AG09319 (cell line): ENCODE results near the gene PARD3.

- RRBS = 1% methylated on average over 40 of the region's 54 CpGs
Observed at GRCh38 chr10:32957148-32957818, 747 bp downstream of the ITGB1 start.

- RRBS = 1% methylated on average over 8 of the region's 20 CpGs
Observed at GRCh38 chr10:32957819-32957984, 328 bp downstream of the ITGB1 start.

- RRBS = no CpG with 5 or more reads among the region's 12 CpGs
Observed at GRCh38 chr10:33125812-33126576, 168.0 kb upstream of the ITGB1 start.

DNA sequence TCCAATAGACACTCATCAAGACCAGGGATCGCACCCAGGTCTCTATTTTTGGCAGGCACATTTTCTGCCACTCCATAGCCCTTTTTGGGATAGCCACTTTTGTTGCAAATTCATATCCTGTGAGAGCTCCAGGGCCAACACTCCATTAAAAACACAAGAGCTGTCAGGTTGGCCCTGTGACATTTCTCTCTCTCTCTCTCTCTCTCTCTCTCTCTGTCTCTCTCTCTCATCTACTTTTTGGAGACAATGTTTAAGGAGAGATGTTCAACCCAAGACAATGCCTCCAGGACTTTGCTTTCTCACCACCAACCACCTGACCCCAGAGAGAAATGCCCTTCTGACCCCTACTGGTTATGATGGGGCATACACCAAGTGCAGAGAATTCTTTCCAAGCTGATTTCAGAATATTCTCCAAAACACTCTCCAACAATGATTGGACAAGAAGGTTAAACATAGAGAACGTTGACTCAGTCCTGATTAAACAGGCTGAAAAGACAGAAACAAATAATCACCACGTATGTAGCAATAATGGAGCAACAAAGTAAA is 178.7 kb downstream of the NRP1 start:
- RRBS = no CpG with 5 or more reads among the region's 3 CpGs

DNA sequence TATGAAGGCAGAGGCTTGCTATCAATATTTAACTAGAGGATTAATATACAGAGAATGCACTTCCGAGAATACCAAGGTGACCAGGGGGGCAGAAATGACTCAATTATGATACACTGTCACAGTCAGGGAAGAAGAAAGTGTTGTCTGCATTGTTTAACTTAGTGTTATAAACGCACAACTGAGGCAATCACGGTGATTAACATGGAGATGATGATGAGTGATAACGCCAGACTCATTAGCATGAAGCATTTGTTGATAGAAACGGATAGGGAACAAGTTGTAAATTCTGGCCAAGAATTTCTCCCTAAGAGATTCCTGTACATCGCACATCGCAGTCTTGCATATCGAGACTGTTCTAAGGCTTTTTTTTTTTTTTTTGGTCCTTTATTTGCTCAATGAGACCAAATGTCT is 178.2 kb downstream of the NRP1 start:
- RRBS = no CpG with 5 or more reads among the region's 8 CpGs

DNA sequence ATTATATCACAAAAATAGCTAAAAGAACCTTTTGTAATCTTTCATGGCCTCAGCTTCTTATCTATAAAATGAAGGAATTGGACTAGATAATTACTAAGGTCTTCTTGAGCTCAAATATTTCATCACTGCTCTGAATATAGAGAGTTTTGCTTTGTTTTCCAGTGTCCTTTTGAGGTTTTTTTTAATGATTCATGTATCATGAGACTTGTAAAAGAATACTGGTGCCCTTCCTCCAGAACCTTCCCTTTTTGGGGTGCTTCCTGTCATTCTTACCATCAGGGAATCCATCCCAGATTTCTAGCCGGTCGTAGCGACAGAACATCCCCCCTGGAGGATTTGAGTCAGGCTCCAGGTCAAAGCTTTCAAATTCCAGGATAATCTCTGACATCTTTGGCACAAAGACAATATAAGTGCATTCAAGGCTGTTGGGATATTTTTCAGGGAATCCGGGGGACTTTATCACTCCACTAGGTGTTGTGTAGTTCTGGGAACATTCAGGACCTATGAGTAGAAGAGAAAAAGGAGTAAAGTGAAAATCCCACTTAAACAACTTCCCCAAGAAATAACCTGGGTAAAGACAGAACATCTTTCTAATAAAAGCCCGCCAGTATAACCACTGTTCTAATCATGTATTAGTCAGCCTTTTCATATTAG is 71.0 kb downstream of the NRP1 start:
- RRBS = no CpG with 5 or more reads among the region's 5 CpGs

GRCh38 chr10:33315945-33316273 is 18.6 kb downstream of the NRP1 start:
- RRBS = no CpG with 5 or more reads among the region's 4 CpGs

DNA sequence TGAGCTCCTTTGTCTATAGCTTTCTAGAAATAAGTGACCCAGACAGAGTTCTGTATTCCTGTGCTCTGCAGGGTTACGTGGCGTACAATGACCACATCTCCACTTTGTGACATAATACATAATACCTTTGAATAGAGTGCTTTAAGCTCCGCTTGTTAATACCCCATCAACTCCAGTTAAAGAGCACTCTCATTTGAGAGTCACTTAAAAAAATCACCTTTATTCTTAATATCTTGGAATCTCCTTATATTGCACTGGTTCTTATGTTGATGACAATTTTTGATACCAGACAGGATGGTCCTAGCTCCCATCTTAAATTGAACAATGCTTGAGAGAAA is 619.0 kb downstream of the PARD3 start:
- RRBS = no CpG with 5 or more reads among the region's 3 CpGs

DNA sequence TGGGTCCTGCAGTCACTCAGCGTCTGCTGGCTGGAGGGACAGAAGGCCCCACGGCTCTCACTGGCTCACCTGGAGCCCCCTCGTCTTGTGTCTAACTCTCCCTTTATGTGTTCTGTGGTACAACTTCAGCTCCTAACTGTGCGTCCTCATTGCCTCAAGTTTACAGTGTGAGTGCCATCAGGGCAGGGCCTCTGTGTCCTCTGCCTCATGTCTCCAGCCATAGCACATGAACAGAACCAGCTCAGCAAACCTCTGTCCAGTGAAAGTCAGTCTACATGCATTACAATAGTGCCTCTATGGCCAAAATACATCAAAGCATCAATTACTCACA is 172.0 kb downstream of the PARD3 start:
- RRBS = no CpG with 5 or more reads among the region's 4 CpGs

- RRBS = no CpG with 5 or more reads among the region's 14 CpGs
Observed at GRCh38 chr10:34675356-34676353, 139.4 kb downstream of the PARD3 start.

- RRBS = no CpG with 5 or more reads among the region's 2 CpGs
Observed at GRCh38 chr10:34789777-34790191, 25.3 kb downstream of the PARD3 start.

DNA sequence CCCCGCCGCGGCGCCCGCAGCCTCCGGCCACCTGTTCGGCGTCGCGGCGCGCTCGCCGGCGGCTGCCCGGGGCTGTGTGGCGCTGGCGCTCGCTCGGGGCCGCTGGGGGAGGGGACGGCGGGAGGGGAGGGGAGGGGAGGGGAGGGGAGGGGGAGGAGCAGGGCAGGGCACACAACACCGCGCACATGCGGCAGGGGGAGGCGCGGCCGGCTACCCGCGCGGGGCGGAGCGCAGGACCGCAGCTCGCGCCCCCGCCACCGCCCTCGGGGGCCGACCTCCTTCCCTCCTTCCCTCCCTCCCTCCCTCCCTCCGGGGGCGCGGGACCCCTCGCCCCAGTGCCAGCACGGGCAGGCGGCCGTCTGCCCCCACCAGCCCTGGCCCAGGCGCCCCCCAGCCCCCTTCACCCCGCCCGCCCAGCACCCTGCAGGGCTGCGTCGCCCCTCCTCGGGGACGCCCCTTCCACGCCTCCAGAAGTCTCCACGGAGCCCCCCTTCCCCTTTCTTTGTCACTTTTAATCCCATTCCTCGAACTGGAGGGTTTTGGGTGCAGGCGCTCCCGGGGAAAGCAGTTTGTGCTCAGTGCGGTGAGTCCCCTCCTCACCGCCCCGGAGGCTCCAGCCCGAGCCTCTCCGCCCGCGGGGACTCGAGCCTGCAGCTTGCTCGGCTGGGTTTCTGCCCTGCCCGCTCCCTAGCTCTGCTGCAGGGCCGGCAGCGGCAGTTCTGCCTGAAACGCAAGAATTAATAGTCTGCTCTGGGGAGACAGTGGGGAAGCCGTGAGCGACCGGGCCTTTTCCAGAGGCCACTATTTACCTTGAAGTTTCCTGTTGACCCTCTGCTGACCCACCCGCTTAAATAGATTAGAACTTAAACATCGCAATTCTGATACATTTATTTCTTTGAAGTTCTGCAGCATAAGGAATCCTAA is at the start of gene PARD3:
Gene PARD3 (minus strand): TSS at position 78 of the 924 bp plus-strand sequence.
- RRBS = 2% methylated on average over 16 of the region's 78 CpGs

- RRBS = no CpG with 5 or more reads among the region's 8 CpGs
Observed at GRCh38 chr10:35011611-35012298, 78.4 kb downstream of the CUL2 start.

DNA sequence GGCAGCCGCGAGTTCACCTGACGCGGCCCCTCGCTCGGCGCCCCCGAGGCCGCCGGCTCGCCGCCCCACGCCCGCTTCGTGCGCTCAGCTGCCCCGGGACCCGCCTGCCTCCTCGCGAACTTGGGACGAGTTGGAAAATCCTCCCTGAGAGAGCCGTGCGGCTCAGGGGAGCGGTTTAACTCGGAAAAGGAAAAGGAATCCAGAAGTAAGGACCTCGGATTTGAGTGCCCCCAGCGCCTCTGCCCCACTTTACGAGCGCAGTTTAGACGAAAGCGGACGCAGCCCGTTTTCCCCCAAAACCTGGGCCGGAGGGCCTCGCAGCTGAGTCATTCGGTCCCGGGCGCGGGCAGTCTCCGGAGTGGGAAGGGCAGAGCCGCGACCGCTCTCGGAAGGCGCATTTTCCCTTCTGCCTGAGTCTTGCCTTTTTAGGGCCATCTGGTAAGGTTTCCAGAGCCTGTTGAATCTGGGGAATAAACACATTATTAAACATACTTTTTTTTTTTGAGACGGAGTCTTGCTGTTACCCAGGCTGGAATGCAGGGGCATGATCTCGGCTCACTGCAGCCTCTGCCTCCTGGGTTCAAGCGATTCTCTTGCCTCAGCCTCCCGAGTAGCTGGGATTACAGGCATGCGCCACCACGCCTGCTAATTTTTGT is 845 bp downstream of the CREM start:
- RRBS = under 1% methylated on average over 17 of the region's 51 CpGs

GRCh38 chr10:35194695-35195478 is 68.2 kb downstream of the CREM start:
- RRBS = no CpG with 5 or more reads among the region's 1 CpG

DNA sequence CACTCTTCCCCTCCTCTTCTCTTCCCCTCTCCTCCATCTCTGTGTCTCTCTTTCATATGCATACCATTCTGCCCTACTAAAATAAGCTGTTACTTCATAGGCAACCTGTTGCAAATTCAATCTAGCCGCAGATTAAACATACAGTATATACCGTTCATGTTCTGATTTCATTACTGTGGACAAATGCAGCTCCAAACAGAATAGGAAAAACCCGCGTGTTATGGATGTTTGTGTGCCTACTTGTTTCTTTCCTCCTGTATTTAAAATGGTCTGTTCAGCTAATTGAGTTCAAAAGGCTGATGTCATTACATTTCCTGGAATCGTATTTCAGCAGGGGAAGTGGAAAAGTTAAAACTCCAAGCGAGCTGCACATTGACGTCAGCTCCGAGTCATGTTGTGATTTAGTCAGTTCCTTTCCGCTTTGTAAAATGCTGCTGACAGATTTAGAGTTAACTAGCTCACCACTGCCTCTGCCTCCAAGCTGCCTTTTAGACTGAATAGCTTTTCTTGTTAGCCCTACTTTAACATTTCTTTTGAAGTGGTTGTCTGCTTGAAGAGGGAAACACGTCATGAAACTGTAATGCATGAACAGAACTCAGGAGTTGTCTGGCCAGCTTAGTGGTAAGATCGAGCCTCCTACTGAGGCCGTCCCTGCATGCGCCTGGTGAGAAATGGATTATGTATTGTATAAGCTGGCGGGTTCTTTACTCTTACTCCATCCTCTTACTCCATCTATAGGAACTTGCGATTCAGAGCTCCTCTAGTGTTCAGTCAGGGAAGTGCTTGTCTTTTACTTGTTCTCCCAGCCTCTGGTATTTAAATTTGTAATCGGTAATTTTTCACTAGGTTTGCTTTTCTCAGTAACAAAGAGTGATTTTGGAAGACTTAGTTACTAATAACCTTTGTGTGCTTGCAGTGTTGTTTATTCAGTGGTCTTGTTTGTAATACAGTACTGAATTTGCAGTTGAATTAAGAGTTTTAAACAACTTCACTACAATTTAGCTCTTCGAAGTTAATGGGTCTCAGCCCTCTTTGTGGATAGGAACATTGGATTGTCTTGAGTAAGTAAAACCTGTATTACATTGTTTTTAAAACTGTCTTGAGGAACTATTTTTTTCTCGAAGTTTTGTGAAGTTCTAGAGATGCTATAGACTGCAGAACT is 69.2 kb downstream of the CREM start:
- RRBS = no CpG with 5 or more reads among the region's 18 CpGs

- RRBS = no CpG with 5 or more reads among the region's 10 CpGs
Observed at GRCh38 chr10:35378463-35379158, 42.3 kb downstream of the CCNY start.

DNA sequence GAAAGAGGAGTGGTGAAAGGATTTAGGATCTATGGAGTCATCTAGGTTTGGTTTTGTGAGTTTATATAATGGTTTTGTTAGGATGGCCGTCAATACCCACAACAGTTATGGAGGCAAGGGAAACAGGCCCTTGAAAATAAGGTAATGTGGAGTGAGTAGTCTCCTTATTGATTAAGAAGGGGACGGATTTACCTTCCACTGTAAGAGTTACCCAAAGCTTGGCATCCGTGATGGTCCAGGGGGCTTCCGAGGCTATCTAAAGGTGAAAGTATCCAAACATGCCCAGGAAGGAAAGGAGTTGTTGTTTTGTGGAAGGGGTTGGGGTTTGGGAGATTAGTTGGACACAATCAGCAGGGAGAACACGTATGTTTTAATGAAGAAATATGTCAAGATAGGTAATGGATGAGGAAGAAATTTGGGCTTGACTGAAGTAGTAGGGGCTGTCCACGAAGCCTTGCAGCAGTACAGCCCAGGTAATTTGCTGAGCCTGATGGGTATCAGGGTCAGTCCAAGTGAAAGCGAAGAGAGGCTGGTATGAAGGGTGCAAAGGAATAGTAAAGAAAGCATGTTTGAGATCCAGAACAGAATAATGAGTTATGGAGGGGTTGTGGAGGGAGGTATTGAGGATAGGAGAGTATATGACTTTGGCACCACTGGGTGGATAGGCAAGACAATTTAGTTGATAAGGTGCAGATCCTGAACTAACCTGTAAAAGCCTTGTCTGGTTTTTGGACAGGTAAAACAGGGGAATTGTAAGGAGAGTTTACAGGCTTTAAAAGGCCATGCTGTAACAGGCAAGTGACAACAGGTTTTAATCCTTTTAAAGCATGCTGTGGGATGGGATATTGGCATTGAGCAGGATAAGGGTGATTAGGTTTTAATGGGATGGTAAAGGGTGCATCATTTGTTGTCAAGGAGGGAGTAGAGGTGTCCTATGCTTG is 68.4 kb downstream of the CCNY start:
- RRBS = no CpG with 5 or more reads among the region's 7 CpGs

GRCh38 chr10:35408485-35409661 is 72.6 kb downstream of the CCNY start:
- RRBS = no CpG with 5 or more reads among the region's 7 CpGs